Measurements from ENCODE around the genes OR52N4, OR52N5, OR52N2, FHIP1B and OLFML1.

- PRO-cap: no peak
Measured at GRCh38 chr11:5632214-5632824, 7.5 kb downstream of the TRIM34 start.

GRCh38 chr11:5753914-5754407, at the start of gene OR52N4:
OR52N4 (plus strand) TSS chr11:5754243.
- PRO-cap: no peak

DNA sequence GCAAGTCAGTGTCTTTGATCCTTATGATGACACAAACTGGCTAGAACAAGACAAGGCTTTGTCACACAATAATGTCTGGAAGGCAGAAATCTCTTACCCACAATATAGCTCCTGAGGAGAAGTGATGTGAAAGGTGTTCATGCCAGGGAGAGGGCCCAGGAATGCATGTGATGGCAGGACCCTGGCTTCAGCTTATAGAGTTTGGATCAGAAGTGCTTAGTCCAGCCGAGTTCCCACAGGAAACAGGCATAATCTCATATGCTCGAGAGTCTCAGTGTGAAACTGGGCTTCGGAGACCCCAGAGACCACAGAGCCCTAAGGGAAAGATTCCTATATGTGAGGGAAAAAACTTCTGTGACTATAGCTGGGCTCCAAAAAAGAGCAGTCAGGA, at the start of gene OR52N5:
Gene OR52N5 (minus strand): TSS at position 158 of the 391 bp plus-strand sequence.
- PRO-cap: no peak

DNA sequence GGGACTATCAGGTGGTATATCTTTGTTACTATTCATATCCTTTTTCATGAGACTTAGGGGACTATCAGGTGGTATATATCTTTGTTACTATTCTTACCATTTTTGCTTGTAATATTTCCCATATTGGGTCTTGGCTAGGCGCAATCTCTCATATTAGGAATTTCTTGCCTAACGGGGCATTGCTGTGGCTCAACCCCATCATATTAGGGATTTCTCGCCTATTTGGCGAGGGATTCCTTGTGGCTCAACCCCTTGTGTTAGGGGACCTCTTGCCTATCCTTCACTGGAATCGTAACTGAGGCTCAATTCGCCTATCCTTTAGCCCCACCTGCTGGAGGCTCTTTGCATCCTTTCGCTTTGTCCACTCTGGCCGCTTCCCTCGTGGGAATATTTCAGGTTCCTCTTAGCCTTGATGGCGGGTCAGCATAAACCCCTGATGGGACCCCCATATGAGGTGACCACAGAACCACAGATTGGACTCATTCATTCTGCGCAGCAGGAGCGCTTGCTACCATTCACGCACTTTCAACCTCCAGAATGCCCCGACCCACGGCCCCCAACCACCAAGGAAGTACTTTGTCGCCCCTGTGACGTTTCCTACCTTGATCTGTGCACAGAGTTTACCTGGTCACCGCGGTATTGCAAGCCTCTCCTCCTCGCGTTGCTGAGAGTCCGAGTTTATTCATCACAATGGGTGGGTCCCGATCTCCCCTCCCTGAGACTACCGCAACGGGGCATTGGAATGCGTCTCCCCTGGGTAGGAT, at the start of gene OR52N2:
Gene OR52N2 (plus strand): TSS at position 627 of the 764 bp plus-strand sequence.
- PRO-cap: no peak

- PRO-cap: no peak
Measured at GRCh38 chr11:5889327-5889526, 3.8 kb upstream of the OR52E5 start.

DNA sequence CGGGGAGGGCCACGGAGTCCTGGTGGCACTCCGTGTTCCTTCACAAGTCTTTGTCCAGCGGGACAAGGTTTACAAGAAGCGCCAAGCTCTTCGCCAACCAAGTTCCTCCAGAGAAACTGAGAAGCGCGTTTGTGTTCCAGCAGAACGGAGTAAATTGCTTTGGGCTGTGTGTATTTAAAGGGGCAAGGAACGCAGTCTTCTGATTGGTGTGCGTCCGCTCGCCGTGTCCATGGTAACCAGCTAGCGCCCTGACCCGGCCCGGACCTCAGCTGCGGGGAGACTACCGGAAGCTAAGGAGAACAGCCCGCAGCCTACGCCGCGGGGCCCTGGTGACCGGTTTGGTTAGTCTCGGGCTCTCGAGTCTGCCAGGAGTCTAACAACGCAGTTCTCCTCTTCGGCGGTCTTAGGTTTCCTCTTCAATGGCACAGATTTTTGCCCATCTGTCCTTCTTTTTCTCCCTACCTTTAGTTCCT, 3.5 kb upstream of the OR56A3 start:
- PRO-cap: no peak

DNA sequence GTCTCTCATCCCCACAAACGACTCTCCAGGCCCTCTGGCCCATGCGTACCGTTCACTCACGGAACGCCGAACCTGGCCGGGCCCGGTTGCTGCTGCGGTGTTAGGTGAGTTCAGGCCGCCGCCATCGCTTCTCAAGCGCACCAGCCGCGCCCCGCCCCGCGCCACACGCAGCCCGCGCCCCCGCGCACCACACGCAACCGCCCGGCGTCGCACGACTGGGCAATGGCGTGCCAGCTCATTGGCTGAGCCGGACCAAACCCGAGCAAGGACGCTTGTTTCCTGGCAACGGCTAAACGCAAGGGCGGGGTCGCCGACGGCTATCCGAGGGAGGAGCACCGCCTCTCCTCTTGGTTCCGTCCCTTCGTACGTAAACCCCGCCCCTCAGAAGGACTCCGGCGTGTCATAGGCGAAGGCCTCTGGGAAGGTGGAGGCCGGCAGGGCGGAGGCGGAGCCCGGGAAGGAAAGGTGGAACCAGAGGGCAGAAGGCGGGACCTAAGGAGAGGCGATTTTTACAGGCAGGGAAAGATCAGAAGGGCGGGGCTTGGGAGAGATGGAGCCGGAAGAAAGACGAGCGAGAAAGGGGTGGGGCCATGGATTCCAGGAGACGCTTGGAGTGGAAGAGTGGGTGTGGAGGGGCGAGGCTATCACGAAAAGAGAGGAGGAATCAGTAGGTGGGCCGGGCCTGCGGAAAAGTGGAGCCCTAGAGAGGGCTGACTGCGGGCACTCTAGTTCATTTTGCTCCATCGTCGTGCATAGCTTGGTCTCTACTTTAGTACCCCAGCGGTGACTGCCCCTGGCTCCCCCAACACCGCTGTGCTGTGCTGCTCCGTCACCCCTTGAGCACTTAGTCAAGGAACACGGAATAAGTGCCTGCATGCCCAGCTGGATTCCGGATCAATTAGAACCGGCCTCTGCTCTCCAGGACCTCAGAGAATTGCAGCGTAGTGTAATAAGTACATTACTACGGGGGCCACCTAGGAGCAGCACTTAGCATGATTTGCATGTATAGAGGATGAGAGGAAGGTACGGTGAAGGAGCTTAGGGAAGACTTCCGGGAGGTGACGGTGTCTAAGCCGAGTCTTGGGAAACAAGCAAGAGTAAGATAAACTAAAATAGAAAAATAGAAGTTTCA, at the start of gene FHIP1B:
Gene FHIP1B (minus strand): TSS at position 142 of the 1,132 bp plus-strand sequence.
- PRO-cap: bidirectional peak, plus-strand start at position 618 of the sequence, minus-strand start at position 167 of the sequence

DNA sequence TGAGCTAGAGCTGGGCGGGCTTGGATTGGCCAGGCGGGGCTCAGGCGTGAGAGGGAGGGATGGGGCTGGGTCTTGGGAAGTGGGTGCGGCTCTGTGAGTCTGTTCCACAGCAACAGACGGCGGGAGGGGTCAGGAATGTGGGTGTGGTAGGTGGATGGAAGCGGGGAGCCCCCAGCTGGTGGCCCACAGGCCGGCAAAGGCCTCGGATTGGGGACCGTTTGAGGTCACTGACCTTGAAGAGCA, 519 bp downstream of the CAVIN3 start:
- PRO-cap: bidirectional peak, plus-strand start at position 112 of the sequence, minus-strand start outside the sequence

GRCh38 chr11:6362310-6363092, 27.8 kb upstream of the SMPD1 start:
- PRO-cap: no peak

DNA sequence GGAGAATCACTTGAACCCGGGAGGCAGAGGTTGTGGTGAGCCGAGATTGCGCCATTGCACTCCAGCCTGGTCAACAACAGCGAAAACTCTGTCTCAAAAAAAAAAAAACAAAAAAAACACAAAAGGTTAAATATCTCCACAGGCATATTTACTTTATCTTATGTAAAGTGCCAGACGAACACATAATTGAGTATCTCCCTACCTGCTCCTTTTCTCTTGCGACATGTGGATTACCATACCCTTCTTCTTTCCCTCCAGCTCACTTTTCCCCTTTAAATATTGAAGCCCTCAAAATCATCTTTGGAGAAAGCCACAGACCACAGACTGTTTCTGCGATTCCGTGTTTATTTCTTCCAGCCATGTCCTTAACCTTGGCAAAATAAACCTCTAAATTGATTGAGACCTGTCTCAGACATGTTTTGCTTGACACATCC, 2.2 kb upstream of the SMPD1 start:
- PRO-cap: no peak

DNA sequence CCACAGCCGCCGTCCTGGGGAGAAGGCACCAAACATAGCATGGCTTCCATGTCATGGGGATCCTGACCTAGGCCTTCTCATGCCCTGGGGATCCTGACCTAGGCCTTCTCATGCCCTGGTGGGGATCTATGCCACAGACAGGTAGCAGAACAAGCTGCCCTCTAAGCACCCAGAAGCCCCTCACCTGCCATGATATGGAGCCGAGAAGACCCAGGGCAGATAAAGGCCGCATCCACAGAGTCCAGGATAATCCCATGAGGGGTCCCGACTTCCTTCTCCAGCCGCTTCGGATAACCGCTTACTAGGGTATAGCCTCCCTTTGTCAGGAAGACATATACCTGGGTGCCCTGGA, 9.4 kb downstream of the HPX start:
- PRO-cap: no peak

GRCh38 chr11:6437113-6437933, 3.5 kb downstream of the HPX start:
- PRO-cap: no peak

- PRO-cap: no peak
Measured at GRCh38 chr11:6482017-6482406, 711 bp downstream of the TIMM10B start.

GRCh38 chr11:6597947-6599149, 5.1 kb downstream of the RRP8 start:
- PRO-cap: no peak

DNA sequence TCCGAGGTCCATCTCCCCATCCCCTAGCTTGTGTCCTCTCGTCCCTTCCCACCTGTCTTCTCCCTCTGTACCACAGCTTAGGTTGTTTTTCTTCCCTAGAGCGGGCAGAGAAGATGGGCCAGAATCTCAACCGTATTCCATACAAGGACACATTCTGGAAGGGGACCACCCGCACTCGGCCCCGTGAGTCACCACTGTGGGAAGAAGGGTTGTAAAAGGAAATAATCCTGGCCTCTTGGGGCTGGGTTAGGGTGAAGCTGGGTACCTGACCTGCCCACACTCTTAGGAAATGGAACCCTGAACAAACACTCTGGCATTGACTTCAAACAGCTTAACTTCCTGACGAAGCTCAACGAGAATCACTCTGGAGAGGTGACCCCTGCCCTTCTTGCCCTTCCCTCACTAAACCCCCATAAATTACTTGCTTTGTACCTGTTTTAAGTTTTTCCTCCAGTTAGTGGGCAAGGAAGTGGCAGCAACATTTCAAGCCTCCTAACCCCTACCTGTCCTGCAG, 3.2 kb downstream of the TAF10 start:
- PRO-cap: no peak

DNA sequence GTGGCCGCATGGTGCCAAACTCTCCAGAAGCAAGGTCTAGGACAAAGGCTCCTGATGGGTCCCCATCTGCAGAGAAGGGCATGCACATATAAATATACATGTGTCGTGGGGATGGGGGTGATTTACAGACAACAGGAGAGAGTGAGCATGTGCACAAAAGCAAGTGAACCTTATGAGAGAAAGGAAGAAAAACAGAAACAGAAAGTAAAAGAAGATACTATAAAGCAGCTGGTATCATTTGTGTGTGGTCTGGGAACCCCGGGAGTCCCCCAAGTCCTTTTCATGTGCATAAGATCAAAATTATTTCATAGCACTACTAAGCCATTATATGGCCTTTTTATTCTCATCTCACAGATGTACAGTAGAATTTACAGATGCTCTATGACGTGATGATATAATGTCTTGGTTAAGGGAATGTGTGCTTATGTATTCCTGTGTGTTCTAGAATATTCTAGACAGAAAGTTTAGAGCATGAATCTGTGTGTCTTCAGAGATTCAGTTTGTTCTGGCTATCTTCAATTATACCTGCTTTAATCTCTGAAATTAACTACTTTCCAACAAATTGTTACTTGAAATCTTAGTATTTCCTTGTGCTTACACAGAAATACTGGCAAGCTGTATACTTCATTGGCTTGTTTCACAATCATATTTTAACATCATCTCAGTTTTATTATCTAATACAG, 8.5 kb upstream of the TPP1 start:
- PRO-cap: no peak

DNA sequence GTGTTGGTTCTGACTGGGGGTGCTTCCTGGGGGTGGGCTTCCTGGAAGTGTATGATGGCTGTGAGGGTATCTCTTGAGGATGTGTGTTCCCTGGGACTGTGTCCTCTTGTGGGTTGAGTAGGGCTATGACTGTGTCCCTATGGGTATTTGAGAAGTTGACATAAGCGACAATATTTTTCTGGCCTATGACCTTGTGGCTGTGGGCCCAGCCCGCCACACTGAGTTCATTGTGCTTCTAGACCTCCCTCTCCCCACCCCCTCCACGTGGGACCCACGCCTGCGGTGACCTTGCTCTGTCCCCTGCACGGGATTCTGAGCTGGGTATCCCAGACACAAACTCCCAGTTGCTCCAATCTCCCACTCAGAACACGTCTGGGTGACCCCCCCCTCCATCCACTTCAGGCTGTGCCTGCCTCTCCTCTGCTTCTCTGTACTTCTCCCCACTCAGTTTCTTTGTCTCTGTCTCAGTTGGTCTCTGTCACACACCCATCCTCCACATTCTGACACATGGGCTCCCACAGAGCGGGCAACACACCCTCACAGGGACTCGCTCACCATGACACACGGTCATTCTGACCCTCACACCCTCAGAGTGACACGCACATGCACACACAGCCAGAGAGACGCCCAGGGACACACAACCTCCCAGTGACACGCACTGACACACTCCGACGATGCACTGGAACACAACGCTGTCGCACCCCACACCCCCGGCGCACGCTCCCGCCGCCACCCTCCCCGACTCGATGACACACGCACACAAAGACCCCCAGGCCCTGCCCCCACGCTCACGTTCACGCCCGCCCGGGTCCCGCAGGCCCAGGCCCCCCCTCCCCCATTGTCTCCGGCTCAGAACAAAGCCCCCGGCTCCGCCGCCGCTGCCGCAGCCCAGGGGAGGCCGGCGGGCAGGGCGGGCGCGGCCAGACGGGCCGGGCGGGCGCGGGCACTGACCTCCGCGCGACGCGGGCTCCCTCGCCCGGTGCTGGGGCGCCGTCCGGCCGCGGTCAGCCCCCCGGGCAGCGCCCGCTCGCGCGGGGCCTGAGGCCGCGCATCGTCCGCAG, 667 bp downstream of the DCHS1 start:
- PRO-cap: unidirectional peak, plus-strand start at position 618 of the sequence

DNA sequence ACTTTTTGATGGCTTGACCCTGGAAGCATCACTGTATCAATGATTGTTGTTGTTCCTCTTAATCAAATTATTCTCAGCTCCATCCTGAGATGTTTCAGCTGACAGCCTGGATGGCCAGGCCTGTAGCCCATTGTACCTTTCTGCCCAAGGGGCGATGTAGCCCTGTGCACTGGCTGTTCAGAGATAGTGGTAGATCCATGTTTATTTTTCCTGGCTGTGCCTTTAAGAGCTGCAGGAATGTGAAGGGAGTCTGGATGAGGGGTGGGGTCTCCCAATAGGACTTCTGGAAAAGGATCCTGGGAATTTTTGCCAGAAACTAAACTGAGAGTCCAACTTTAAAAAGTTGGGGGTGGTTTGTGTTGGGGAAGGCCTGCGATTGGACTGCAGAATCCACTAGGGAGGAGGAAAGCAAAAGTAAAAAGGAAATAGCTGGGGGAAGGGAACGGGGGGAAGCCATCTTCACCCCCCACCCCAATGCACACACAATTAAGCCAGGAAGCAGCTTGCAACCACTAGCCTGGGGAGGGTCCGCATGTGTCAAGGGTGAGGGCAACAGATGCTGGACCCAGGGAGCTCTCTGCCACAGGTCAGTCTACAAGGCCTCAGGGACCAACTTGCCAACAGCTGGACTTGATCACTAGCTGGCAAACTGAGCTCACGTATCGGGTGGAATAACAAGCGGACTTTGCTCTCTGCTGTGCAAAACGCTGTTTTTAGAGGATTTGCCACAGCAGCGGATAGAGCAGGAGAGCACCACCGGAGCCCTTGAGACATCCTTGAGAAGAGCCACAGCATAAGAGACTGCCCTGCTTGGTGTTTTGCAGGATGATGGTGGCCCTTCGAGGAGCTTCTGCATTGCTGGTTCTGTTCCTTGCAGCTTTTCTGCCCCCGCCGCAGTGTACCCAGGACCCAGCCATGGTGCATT, at the start of gene OLFML1:
Gene OLFML1 (plus strand): TSS at position 456 of the 925 bp plus-strand sequence.
- PRO-cap: no peak

DNA sequence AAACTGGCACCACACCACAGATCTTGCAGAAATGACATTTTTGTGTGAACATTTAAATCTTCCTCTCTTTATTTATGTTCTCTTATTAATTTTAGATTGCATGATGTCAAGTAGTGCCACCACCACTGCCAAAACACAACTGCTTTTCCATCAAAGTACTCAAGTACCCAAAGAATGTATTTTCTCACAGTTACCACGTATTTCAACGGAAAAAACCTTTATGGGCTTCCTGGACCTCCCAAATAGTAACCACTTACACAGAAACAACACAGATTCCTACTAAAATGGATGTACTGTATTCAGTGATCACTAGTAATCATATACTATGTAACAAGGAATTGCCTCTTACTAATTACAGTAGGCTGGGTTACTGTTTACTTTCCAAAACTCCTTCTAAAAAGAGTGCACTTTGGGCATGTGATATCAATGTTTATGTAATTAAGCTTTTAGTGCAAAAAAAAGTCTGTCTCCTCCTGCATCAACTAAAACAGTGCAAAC, 40.3 kb downstream of the PPFIBP2 start:
- PRO-cap: no peak

DNA sequence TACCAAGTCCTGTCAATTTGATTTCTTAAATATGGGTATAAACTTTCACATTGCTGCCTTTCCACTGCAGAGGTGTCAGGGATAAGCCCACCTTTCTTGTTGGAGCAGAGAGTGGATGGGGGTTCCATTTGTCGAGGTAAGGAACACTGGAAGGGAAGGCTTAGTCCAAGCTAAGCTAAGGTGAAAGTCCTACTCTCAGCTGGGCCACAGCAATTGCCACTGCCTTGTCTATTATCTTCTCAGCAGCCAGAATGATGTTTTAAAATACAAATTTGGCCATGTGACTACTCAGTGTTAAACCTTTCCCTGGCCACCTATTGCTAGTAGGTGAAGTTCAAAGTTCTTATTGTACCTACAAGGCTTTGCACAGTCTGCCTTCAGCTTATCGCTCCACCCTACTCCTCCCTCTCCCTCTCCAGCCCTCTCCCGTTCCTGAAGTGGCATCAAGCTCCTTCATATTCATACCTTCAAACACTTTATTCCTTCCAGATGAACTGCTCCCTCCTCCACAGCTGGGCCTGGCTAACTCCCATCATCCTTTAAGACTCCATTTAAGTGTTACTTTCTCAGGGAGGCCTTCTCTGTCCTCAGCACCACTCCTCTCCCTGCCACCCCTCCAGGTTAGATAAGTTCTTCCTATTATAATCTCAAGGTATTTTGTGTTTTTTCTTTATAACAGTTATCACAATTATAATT, 37.3 kb downstream of the OR10A6 start:
- PRO-cap: no peak